ENCODE data around the gene BLID.

DNA sequence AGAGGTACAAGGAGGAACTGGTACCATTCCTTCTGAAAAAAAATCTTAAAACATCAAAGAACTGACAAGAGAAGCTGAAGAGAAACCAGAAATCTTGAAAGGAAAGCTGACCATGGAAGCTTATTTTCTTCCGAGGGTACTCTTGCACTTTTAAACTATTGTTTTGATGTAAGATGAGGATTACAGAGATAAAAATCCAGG lies 289.0 kb downstream of the BLID start:
- PRO-cap: no peak
- RAMPAGE, long total RNA, 4 experiments: no peak in any of the 4 experiments

GRCh38 chr11:122089929-122090577 lies 26.0 kb downstream of the BLID start:
- PRO-cap: no peak
- RAMPAGE, long total RNA, 4 experiments: no peak in any of the 4 experiments

- PRO-cap: no peak
- RAMPAGE, long total RNA, 4 experiments: no peak in any of the 4 experiments
Observed at GRCh38 chr11:122095845-122096432, 20.1 kb downstream of the BLID start.

DNA sequence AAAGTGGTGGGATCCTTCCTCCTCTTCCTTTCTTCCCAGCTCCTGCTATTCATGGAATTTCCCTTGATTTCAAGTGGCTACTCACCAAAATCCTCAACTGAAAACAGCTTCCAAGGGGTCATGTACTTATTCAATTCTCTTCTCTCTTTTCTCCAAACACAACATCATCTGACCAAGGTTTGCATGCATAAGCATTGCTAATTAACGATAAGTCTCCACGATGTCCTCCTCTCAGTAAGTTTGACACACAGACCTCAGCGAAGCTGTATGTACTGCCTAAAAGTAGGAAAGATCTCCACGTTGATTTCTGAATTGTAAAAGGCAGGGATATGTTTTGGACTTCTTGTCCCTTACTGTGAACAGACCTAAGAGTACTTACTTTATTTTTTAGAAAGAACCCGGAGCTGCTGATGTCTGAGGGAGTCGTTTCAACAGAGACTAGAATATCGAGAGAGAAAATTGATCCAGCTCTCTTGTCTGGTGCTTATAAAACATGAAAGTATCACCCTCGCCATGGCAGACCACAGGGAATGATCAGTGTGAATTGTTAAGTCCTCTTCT lies at the start of gene BLID:
BLID (minus strand) TSS at position 168 of the 561 bp plus-strand sequence.
- PRO-cap: no peak
- RAMPAGE, long total RNA, 4 experiments: no peak in any of the 4 experiments

DNA sequence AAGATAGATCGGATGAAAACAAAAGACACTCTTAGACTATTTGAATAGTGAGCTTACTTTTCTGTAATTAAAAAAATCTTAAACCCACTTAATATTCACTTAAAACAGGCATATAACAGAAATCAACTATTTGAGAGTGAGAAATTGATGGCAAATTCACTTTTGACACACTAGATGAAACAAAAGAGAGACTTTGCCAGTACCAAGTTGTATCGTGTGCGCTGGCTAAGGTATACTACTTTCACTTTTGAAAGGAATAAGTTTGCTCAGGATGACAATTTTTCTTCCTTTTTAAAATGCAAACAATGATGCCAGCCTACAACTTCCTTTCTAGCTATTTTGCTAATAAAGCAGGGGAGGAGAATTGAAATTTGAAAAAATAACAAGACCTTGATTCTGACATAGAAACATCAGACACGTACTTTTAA lies 41.5 kb upstream of the BLID start:
- PRO-cap: no peak
- RAMPAGE, long total RNA, 4 experiments: no peak in any of the 4 experiments

GRCh38 chr11:122230042-122230740 lies 114.2 kb upstream of the BLID start:
- PRO-cap: no peak
- RAMPAGE, long total RNA, 4 experiments: no peak in any of the 4 experiments

- PRO-cap: no peak
- RAMPAGE, long total RNA, 4 experiments: no peak in any of the 4 experiments
Observed at GRCh38 chr11:122305406-122305831, 189.4 kb upstream of the BLID start.

DNA sequence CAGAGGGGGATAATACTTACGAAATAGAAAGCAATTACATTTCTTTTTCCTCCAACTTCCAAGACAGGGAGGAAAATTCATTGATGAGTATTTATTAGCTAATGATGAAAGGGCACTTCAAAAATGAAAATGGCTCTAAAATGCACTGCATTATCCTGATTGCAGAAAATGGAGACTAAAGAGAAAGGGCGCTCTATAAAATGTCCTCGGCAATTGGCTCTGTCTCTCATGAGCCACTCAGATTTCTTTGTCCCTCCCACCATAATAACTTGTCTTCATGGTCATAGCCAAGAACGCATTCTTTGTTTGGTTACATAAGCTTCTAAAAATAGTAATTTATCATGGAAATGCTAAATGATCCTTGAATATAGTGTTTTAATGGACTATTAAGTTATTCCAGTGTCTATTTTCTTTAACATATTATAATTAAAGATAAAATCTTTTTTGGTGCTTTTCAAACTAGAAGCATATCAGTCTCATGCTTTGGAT lies 238.0 kb upstream of the BLID start:
- PRO-cap: no peak
- RAMPAGE, long total RNA, 4 experiments: no peak in any of the 4 experiments

DNA sequence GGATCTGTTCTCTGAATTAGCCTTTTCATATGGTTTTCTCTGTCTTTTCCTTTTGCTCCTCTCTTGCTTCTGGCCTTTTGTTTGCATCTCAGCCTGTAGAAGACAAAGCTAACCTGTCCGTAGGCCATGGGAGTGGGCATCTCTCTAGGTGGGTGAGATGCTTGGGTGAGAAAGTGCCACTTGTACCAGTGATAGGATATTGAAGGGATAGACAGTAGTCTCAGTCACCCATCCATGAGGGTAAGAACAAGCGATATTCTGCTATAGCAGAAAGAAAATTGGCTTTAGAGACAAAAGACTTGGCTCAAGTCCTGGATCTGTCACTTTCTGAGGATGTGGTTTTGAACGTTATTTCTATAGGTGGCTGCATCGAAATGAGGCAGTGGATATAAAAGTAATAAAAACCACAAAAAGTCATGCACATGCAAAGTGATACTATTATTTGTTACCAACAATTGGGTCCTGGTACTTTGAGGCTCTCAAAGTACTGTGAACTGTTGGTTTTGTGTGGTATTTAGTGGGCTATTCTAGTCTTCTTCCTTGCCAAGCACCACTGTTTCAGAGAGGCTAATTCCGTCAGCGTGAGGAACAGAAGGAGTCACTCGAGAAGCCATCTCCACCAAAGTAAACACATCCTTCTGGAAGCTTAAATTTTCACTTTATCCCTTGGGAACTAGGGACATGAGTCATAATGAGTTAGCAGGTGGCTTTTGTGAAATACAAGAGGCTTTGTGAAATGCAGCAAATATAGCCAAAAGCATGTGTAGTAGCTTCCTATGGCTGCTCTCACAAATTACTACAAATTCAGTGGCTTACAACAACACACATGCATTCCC lies 13.0 kb downstream of the UBASH3B start:
- PRO-cap: no peak
- RAMPAGE, long total RNA, 4 experiments: no peak in any of the 4 experiments

DNA sequence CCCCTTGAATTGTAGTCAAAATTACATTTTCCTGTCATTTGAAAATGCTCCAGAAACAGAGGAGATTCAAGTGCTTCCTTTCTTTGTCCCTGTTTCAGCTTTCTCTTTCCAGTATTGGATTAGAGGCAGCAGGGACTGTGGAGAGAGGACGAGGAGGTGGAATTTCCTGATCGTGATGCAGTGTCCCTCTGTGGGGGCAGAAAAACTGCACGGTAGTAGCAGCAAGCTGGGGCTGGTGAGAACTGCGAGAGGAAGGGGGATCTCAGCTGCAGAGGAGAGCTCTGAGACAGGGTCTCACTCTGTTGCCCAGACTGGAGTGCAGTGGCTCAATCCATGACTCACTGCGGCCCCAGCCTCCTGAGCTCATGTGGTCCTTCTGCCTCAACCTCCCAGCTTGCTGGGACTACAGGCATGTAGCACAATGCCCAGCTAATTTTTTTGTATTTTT lies 60.4 kb downstream of the UBASH3B start:
- PRO-cap: no peak
- RAMPAGE, long total RNA, 4 experiments: no peak in any of the 4 experiments

DNA sequence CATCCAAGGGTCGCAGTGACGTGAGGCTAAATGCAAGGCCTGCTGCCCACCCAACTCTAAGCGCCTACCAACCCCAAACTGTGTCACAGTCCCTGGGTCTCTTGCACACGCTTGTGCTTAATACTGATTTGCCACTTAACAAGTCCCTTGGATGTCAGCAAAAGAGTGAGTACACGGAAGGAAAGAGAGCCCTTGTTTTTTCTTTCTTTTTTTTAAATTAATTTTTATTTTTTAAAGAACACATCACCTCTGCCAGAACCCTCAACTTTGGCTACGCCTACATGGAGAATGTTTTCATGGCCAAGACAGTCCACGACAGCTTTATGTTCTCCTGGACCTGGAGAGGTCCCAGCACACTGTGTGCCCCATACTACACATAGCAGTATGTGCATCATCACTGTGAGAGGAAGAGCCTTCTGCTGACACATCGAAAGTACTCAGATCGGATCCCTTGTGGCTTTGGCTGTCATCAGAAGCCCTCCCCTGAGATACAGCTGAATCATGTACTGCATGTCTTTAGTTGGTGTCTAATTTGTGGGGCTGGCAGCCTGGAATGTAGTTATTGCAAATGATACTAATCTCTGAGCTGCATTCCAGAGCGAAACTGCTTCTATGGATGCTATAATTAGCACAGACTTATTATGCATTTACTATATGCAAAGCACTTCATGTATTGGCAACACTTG lies 89.5 kb upstream of the CRTAM start:
- PRO-cap: bidirectional peak, plus-strand start at position 519 of the sequence, minus-strand start at position 378 of the sequence
- RAMPAGE, long total RNA, 4 experiments: no peak in any of the 4 experiments

- PRO-cap: no peak
- RAMPAGE, long total RNA, 4 experiments: no peak in any of the 4 experiments
Observed at GRCh38 chr11:122808590-122808979, 29.7 kb upstream of the CRTAM start.

GRCh38 chr11:123301387-123301655 lies 106.3 kb upstream of the CLMP start:
- PRO-cap: no peak
- RAMPAGE, long total RNA, 4 experiments: no peak in any of the 4 experiments

- PRO-cap: no peak
- RAMPAGE, long total RNA, 4 experiments: no peak in any of the 4 experiments
Observed at GRCh38 chr11:123431792-123432032, 1.6 kb downstream of the GRAMD1B start.

DNA sequence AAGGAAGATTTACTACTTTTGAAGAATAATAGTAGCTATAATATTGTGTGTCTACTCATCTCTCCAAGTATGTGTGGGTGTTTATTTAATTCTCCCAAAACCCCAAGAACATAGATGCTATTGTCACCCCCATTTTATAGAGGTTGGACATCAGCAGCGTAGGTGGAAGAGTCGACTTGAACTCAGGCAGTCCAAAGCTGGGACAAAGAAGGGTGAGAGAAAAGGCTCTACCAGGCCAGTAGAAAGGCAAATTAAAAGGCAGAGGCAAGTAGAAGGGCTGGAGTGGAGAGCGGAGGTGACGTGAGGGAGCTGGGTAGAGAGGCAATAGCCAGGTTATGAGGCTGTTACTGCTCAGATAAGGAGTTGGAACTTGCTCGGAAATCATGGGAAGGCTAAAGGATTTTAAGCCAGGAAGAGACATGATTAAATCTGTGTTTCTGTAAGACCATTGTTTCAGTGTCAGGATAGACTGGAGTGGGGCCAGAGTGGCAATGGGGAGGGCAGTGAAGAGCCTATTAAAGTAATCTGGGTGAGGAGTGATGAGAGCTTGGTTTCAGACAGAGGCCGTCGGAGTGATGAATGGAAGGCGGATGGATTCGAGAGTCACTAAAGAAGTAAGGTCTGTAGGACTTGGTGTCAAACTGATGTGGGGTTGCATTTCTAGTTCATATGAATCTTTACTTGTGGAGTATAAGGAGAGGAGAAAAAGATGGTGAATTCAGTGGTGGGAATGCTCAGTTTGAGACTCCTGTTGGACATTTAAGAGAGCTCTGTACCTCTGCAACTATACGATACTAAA lies 39.0 kb downstream of the GRAMD1B start:
- PRO-cap: no peak
- RAMPAGE, long total RNA, 4 experiments: start-site peak on the plus strand in 1 of 4 experiments, centred at position 428 of the sequence, 16 reads per replicate

DNA sequence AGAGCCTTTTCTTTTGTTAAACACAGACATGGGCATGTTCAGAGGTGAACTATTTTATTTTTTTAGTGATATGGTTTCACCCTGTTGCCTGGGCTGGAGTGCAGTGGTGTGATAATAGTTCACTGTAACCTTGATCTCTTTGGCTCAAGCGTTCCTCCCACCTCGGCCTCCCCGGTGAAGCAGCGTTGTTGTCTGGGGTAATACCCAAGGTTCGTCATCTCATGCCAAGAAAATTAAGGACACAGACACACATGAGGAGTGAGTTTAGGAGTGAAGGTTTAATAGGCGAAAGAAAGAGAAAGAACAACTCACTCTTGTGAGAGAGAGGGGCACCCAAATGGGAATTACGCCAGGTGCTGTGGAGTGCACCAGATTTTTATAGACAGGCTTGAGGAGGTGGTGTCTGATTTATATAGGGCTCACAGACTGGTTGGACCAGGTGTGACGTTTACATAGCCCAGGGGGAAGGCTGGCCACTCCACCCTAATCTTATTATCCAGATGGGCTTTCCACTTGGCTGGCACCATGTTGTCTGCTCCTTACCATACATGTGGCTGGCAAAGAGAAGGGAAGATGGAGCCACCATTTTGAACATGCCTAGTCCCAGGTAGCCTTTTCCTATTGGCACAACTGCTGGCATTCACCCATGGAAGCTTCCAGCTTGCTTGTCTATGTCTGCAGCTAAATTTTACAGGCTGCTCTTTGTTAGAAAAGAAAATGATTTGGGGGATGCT lies 42.4 kb downstream of the GRAMD1B start:
- PRO-cap: no peak
- RAMPAGE, long total RNA, 4 experiments: no peak in any of the 4 experiments

GRCh38 chr11:123489152-123489781 lies 59.2 kb downstream of the GRAMD1B start:
- PRO-cap: no peak
- RAMPAGE, long total RNA, 4 experiments: start-site peak on the plus strand in 2 of 4 experiments, at chr11:123489206-123489554 at its widest, 8 to 24 reads per replicate

- PRO-cap: no peak
- RAMPAGE, long total RNA, 4 experiments: start-site peak on the plus strand in 2 of 4 experiments, at chr11:123489861-123490315 at its widest, 17 to 46 reads per replicate
Observed at GRCh38 chr11:123489785-123490550, 59.9 kb downstream of the GRAMD1B start.

DNA sequence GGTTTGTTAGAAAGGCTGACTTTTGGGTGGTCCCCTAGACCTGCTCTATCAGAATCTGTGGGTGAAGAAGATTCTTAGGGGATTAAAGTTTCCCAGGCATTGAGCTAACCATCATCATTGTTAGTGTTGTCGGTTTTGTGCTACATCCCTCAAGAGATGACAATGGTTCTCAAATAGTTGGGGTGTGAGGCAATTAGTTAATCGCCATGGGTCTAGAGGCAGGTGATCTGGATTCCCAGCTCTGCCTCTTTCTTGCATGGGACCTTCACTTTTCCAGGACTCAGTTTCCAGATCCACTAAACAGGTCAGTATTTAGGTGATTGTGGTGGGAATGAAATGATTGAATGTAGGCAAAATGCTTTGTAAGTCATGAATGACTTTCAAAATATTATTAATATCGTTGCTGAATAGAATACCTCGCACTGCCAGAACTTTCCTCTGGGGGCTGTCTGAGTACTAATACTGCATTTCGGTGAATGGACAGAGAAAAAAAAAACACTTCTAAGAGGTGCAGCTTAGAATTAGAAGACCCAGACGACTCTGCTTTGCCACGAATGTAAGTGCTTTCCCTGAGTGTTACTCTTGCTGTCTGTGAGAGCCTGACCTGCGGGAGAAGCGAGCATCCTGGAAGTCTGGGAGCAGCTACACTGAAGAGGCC lies 95.2 kb downstream of the SCN3B start:
- PRO-cap: no peak
- RAMPAGE, long total RNA, 4 experiments: no peak in any of the 4 experiments

- PRO-cap: no peak
- RAMPAGE, long total RNA, 4 experiments: start-site peak on the plus strand in 1 of 4 experiments, at chr11:123629228-123629586 at its widest, 7 reads per replicate
Observed at GRCh38 chr11:123628955-123629823, 25.2 kb downstream of the SCN3B start.

Data from Peyer's patch (tissue), 4 donors.